Esophagus squamous epithelium (tissue), 4 donors: Measurements from ENCODE around the genes PCDHB2, PCDHB4, PCDHB12, PCDHB13 and PCDHGB2.

DNA sequence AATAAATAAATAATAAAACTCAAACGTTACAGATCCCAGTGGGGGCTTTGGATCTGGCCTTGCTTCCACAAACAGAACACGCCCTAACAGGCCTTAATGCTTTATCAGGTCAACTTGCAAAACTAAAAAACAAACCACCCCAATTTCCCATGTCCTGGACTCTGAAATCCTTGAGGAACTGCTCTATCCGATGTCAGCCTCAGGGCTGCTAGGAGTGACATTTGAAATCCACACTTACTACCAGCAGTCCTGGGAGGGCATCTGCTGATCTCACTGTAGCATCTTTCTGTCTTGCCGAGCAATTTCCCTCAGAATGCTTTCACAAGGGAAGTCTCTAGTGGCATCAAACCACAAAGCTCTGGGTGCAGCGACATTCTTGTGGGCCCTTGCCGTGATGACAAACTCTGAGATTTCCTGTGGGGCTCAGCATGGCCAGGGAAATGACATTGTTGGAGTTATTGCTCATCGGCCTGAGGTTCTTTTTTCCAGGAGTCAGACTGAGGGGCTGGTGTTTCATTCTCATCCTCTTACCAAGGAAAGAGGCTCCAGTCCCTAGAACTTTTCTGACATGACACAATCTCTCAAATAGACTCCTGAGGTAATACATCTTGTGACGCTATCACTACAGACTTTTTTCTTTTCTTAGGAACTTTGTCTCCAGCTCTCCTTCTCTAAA, 51.5 kb downstream of the PFDN1 start:
- PRO-cap: no peak
- RAMPAGE, long total RNA, 4 experiments: no peak in any of the 4 experiments

DNA sequence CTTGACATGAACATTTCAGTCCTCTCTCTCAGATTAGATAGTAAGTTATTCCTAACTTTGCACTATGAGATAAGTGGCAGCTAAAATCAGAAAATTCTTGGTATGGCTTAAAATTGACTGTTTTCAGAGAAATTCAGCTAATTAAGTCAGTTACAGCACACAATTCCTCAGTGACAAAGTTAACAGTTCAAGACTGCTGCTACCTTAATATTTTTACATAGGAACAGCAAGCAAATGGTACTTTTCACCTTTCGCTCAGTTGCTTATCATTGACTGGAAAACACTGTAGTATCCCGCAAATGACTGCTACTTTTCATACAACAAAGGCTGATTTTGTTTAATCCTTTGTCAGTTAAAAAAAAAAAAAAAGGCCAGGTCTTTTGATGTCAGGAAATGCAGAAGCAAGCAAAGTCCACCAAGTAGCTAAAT, 9.9 kb downstream of the PFDN1 start:
- PRO-cap: no peak
- RAMPAGE, long total RNA, 4 experiments: no peak in any of the 4 experiments

GRCh38 chr5:140402395-140403017, 873 bp downstream of the ANKHD1 start:
- PRO-cap: bidirectional peak, plus-strand start at chr5:140402636, minus-strand start at chr5:140402565
- RAMPAGE, long total RNA, 4 experiments: no peak in any of the 4 experiments

GRCh38 chr5:140496488-140497119, 50.9 kb upstream of the EIF4EBP3 start:
- PRO-cap: no peak
- RAMPAGE, long total RNA, 4 experiments: no peak in any of the 4 experiments

- PRO-cap: bidirectional peak, plus-strand start at chr5:140548067, minus-strand start at chr5:140547894; bidirectional peak, plus-strand start at chr5:140548446, minus-strand start at chr5:140548201
- RAMPAGE, long total RNA, 4 experiments: no peak in any of the 4 experiments
Measured at GRCh38 chr5:140547781-140548832, 645 bp downstream of the EIF4EBP3 start.

- PRO-cap: no peak
- RAMPAGE, long total RNA, 4 experiments: no peak in any of the 4 experiments
Measured at GRCh38 chr5:140568806-140569698, 4.4 kb downstream of the SLC35A4 start.

- PRO-cap: unidirectional peak, plus-strand start at chr5:140596496; unidirectional peak, plus-strand start at chr5:140596537
- RAMPAGE, long total RNA, 4 experiments: no peak in any of the 4 experiments
Measured at GRCh38 chr5:140595902-140597298, 31.8 kb downstream of the SLC35A4 start.

DNA sequence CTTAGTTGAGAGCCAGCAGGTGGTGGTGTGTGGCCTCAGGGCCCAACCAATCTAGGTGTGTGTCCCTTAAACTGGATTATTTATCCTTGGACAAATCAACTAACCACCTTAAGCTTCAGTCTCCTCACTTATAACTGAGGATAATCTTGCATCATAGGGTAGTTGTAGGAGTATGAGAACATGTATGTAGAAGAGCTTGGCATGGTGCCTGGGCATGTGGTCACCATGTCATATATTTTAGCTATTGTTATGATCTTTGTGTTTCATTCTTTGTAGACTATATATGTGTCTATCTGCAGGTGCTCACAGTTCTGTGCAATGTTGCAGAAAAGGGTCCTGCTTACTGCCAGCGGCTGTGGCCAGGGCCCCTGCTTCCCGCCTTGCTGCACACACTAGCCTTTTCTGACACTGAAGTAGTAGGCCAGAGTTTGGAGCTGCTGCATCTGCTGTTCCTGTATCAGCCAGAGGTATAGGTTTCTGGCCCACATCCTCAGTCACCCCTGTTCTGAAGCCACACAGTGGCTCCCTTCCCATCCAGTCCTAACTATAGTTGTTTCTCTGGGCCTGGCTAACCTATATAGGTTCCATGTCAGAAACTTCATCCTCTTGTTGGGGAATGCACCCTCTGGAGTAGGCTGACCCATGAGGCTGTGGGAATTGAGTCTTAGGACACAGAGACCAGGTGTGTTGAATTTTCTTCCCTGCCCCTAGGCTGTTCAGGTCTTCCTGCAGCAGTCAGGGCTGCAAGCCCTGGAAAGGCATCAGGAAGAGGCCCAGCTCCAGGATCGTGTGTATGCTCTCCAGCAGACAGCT, 3.0 kb downstream of the NDUFA2 start:
- PRO-cap: no peak
- RAMPAGE, long total RNA, 4 experiments: no peak in any of the 4 experiments

- PRO-cap: no peak
- RAMPAGE, long total RNA, 4 experiments: no peak in any of the 4 experiments
Measured at GRCh38 chr5:140674592-140675242, 1.3 kb upstream of the DND1 start.

DNA sequence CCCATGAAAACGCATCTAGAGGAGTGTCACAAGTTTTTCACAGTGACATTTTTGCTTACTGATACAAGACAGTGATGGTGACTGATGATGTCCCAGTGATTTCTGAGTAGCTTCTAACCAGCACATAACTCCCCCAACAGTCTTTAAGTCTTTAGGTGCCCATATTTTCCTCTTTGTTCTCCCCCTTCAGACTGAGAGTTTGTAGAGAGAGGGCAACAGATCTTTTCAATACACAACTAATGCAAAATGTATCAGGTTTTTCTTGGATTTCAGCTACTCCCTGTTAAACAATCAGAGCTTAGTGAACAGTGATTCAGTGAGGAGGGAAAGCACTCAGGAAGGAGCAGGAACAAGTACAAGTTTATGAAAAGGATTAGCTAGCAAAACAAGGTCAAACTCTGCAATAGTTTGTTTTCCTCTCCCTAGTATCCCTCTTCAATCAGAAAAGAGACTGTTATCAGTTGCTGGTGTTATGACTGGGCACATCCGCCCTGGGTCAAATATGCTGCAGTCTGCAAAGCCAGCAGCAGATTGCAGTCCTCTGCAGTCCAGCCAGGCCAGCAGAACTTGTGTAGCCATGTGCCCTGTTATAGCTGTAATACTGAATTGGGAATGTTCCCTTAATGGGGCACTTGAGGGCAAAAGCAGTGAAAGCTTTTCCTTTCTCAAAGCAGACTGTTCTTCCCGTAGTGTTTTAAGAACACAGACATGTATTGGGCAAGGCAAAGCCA, 11.9 kb downstream of the PCDHAC2 start:
- PRO-cap: no peak
- RAMPAGE, long total RNA, 4 experiments: no peak in any of the 4 experiments

DNA sequence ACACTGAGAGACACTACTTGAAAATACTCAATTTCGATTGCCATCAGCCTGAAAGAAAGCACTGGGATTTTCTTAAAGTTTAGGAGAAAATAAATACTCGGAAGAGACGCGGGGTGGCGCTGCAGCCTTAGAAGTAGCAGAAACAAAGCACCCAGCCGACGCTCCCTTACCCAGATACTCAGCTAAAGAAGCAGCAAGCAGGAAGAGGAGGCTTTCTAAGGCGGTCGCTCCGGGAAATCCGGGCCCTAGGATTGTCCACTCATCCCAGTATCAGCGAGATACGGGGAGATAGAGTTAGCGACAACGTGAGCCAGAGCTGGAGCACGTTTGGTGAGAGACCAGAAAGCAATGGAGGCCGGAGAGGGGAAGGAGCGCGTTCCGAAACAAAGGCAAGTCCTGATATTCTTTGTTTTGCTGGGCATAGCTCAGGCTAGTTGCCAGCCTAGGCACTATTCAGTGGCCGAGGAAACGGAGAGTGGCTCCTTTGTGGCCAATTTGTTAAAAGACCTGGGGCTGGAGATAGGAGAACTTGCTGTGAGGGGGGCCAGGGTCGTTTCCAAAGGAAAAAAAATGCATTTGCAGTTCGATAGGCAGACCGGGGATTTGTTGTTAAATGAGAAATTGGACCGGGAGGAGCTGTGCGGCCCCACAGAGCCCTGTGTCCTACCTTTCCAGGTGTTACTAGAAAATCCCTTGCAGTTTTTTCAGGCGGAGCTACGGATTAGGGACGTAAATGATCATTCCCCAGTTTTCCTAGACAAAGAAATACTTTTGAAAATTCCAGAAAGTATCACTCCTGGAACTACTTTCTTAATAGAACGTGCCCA, at the start of gene PCDHB2:
Gene PCDHB2 (plus strand): TSS at position 173 of the 827 bp plus-strand sequence.
- PRO-cap: unidirectional peak, plus-strand start at position 193 of the sequence
- RAMPAGE, long total RNA, 4 experiments: start-site peak on the plus strand in 4 of 4 experiments, centred at positions 177 to 261 of the sequence, 8 to 24 reads per replicate

- PRO-cap: no peak
- RAMPAGE, long total RNA, 4 experiments: no peak in any of the 4 experiments
Measured at GRCh38 chr5:141101066-141101461, 791 bp downstream of the PCDHB3 start.

- PRO-cap: no peak
- RAMPAGE, long total RNA, 4 experiments: start-site peak on the plus strand in 2 of 4 experiments, at chr5:141121799-141121836 at its widest, 8 to 18 reads per replicate
Measured at GRCh38 chr5:141121625-141121929, at the start of gene PCDHB4. Gene PCDHB4, plus strand, starts transcription at chr5:141121818.

DNA sequence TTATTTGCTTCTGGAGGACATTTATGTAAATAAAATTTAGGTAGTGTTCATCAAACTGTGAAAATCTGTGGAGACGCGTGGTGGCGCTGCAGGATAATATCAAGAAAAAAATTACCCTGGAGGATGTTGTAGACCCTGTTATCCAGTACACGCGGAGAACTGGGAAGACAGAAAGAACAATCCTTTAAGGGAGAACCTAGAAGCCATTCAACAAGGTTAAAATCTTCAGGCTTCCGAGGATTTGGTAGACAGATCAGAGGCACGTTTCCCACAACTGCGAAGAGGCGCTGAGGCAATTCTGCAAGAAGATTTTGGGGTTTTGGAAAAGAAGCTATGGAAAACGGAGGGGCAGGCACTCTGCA, at the start of gene PCDHB12:
Gene PCDHB12 (plus strand): TSS at position 145 of the 362 bp plus-strand sequence.
- PRO-cap: no peak
- RAMPAGE, long total RNA, 4 experiments: start-site peak on the plus strand in 1 of 4 experiments, centred at position 211 of the sequence, 6 reads per replicate

DNA sequence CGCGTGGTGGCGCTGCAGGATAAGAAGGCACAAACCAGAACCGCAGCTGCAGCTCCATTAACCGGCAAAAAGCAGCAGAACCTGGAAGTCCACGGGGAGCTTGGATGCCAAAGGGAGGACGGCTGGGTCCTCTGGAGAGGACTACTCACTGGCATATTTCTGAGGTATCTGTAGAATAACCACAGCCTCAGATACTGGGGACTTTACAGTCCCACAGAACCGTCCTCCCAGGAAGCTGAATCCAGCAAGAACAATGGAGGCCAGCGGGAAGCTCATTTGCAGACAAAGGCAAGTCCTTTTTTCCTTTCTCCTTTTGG, at the start of gene PCDHB13:
Gene PCDHB13 (plus strand): TSS at position 49 of the 317 bp plus-strand sequence.
- PRO-cap: no peak
- RAMPAGE, long total RNA, 4 experiments: start-site peak on the plus strand in 1 of 4 experiments, centred at position 82 of the sequence, 12 reads per replicate

- PRO-cap: no peak
- RAMPAGE, long total RNA, 4 experiments: no peak in any of the 4 experiments
Measured at GRCh38 chr5:141355138-141355629, 363 bp downstream of the PCDHGA4 start.

- PRO-cap: no peak
- RAMPAGE, long total RNA, 4 experiments: no peak in any of the 4 experiments
Measured at GRCh38 chr5:141359739-141360676, at the start of gene PCDHGB2. Gene PCDHGB2, plus strand, starts transcription at chr5:141359994.

DNA sequence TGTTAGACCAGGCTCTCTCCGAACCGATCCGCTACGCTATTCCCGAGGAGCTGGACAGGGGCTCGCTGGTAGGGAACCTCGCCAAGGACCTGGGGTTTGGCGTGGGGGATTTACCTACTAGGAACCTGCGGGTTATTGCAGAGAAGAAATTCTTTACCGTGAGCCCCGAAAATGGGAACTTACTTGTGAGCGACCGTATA, 323 bp downstream of the PCDHGB3 start:
- PRO-cap: no peak
- RAMPAGE, long total RNA, 4 experiments: no peak in any of the 4 experiments

DNA sequence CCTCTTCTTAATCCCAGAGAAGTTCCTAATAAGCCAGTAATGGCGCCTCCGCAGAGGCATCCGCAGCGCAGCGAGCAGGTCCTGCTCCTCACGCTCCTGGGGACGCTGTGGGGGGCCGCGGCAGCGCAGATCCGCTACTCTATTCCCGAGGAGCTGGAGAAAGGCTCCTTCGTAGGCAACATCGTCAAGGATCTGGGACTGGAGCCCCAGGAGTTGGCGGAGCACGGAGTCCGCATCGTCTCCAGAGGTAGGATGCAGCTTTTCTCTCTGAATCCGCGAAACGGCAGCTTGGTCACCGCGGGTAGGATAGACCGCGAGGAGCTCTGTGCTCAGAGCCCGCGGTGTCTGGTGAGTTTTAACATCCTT, 337 bp downstream of the PCDHGA6 start:
- PRO-cap: no peak
- RAMPAGE, long total RNA, 4 experiments: no peak in any of the 4 experiments

DNA sequence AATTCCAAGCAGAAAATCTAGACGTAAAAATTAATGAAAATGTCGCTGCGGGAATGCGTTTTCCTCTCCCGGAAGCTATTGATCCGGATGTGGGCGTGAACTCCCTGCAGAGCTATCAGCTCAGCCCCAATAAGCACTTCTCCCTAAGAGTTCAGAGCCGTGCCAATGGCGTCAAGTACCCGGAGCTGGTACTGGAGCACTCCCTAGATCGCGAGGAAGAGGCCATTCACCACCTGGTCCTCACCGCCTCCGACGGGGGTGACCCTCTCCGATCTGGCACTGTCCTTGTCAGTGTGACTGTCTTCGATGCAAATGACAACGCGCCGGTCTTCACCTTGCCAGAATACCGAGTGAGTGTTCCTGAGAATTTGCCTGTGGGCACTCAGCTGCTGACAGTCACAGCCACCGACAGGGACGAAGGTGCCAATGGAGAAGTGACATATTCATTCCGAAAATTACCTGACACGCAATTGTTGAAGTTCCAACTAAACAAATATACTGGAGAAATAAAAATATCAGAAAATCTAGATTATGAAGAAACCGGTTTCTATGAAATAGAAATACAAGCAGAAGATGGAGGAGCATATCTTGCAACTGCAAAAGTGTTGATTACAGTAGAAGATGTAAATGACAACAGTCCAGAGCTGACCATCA, 922 bp downstream of the PCDHGA10 start:
- PRO-cap: no peak
- RAMPAGE, long total RNA, 4 experiments: no peak in any of the 4 experiments